ENCODE measurements around a stretch of chr10.

- RRBS: no CpG with 5 or more reads among the region's 3 CpGs
These were observed 5.0 kb downstream of the CCNY start for GRCh38 chr10:35341365-35341669.

DNA sequence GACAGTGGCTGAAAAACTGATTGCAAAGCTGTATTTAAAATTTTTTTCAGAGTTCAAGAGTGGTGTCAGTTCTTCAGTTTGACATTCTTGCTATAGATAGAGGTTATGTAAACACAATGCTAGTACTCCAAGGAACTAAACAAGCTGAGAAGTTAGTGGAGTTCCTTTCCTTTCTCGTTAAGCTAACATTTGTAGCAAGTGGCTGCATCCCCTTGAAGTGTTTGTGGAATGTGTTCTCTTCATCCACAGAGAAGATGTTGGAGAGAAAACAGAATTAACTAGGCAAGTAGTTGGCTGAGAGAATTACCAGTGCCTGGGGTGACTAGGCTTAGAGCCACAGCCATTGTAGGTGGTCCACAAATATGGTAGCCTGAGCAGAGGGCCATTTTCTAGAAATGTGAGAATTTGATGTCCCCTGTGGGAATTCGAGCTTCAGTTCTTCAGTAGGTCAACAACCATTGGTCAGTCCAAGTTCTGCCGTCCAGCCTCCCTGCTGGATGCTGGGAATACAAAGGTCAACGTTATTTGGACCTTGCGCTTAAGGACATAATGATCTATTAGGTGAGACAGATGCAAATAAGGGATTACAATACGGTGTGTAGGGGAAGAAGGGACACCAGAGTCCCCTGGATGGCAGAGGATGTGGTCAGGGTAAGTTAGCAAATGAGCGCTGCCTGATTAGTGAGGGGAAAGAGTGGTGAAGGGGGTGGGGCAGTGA is 16.0 kb downstream of the CCNY start:
- RRBS: no CpG with 5 or more reads among the region's 7 CpGs

- RRBS: no CpG with 5 or more reads among the region's 4 CpGs
These were observed 58.7 kb downstream of the CCNY start for GRCh38 chr10:35394911-35395477.

GRCh38 chr10:37026624-37027038 is 98.8 kb upstream of the ANKRD30A start:
- RRBS: no CpG with 5 or more reads among the region's 1 CpG

GRCh38 chr10:37560742-37561029 is 296.7 kb downstream of the ZNF248 start:
- RRBS: no CpG with 5 or more reads among the region's 2 CpGs

GRCh38 chr10:37748810-37749350 is 108.5 kb downstream of the ZNF248 start:
- RRBS: no CpG with 5 or more reads among the region's 3 CpGs

GRCh38 chr10:38032861-38033277 is 22.4 kb downstream of the ZNF33A start:
- RRBS: no CpG with 5 or more reads among the region's 6 CpGs

- RRBS: no CpG with 5 or more reads among the region's 1 CpG
These were observed 35.4 kb upstream of the ZNF37A start for GRCh38 chr10:38058703-38059250.

- RRBS: no CpG with 5 or more reads among the region's 3 CpGs
These were observed 34.7 kb upstream of the ZNF37A start for GRCh38 chr10:38059251-38059947.

GRCh38 chr10:42242150-42242761 is 396.1 kb downstream of the ZNF33B start:
- RRBS: 83% methylated on average over 11 of the region's 80 CpGs

DNA sequence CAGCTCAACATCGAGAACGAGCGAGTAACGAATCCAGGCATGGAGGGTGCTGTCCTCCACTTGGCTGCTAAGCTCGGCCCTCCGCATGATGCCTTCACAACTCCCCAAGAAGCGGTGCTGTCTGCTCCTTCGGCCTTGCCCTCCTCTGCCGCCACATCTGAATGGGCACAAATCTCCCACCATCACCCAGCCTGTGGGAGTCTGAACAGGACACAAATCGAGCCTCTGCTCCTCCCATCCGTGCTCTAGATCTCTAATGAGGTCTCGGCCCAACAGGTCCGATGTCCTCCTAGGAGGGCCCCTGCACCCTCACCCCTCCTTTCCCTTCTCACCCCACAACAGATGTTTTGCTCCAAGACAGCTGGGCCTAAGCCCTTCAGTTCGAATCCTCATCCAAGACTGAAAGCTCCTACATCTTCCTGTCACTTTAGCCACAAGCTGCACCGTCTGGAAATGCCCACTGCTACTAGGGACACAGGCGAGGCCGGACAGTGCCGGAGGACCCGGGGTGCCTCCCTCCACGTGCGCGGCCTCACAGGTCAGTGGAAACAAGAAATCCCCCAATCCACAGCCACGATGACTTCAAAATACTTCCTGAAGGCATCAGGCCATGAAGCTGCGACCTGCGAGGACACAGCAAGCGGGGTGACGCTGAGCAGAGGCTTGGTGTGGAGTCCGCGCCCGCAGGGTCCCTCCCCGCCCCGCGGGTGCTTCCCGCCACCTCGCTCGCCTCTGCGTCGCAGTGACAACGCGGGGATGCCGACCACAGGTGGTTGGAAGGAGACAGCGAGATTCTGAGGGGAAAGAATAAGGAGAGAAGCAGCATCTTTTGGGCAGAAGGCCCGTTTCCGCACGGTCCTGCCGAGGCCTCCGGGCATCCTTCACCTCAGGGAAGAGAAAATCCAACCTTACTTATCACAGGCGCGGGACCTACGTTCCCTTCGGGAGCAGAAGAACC is 86.4 kb downstream of the ZNF33B start:
- RRBS: no CpG with 5 or more reads among the region's 51 CpGs

GRCh38 chr10:42783161-42783722 is 647 bp downstream of the BMS1 start:
- RRBS: no CpG with 5 or more reads among the region's 13 CpGs

DNA sequence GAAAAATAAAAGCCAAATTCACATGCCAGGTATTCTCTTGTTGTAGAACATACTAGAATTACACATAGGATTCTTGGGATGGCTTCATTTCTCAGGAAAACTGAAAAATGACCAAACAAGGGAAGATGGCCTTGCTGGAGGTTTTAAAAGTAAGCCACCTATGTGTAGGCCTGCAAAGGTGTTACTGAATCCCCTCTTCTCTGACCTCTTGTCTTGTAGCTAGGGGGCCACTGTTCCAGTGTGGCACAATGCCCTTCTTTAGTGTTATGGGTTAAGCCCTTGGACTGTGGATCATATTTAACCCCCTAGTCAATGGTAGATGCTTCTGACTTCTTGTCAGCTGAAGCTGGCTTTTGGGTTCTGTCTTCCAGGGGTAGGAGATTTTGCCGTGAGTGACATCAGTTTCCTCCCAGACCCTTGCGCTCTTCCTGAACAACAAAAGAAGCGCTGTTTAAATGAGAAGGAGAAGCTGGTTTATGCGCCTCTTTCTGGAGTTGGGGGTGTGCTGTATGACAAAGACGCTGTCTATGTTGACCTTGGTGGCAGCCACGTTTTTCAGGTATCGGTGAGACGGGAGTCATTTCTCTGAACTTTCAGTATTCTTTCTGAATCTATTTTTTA is 10.1 kb downstream of the BMS1 start:
- RRBS: no CpG with 5 or more reads among the region's 8 CpGs

DNA sequence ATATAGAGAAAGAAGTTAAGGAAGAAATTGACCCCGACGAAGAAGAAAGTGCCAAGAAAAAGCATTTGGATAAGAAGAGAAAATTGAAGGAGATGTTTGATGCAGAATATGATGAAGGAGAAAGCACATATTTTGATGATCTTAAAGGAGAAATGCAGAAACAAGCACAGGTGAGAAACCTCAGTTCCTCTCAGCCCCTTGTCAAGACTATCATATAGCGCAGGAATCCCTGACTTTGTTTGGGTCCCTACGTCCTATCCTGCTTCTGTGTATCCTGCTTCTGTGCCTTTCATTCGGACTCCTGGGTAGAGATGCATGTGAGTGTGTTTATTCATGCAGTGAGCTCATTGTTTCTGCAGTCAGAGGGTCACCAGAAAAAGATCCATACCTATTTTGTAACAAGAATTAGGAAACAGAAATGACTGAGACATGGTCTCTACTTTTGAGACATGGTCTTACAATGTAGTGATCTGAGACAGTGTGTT is 34.8 kb downstream of the BMS1 start:
- RRBS: no CpG with 5 or more reads among the region's 5 CpGs

GRCh38 chr10:43039586-43039985 is 37.3 kb upstream of the RET start:
- RRBS: no CpG with 5 or more reads among the region's 11 CpGs

DNA sequence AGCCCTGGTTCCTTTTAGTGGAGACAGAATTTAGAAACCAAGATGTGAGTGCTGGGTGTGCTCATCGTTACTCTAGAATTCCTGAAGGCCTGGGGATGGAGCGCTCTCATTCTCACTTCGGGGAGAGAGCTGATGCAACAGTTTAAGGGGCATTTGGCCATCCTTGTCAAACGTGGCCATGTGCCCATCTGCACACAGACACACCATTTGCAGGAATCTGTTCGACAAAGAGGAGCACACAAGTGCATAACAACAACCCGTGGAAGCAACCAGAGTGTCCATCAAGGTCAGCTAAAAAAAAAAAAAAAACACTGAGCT is 23.1 kb upstream of the RET start:
- RRBS: no CpG with 5 or more reads among the region's 6 CpGs

- RRBS: no CpG with 5 or more reads among the region's 10 CpGs
These were observed 5.8 kb downstream of the FXYD4 start for GRCh38 chr10:43377181-43377713.

GRCh38 chr10:43404646-43405051 is 4.3 kb downstream of the HNRNPF start:
- RRBS: no CpG with 5 or more reads among the region's 7 CpGs

- RRBS: 2% methylated on average over 37 of the region's 50 CpGs
These were observed 1.9 kb downstream of the HNRNPF start for GRCh38 chr10:43407089-43407455.

DNA sequence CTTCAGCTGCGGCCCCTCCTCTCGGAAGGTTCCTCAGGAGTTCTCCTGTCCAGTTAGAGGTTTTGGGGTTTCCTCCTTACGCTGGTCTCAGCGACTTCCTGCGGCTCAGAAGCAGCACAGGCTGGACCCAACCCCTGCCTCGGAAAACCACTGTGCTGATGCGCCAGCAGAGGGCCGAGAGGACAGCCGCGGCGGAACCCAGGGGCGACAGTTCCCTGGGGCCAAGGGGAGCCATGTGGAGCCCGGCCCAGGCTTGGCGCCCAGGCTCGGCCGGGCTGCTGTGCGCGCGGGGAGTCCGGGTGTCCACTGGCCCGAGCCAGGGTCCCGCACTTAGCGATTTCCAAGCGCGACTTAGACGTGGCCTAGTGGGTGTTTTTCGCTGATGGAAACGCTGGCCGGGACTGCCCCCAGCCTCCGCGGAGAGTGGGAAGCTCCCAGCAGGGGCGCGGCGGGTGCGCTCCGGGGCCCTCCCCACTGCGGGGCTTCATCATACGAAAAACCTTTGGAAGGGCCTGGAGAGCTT is 18.6 kb upstream of the ZNF32 start:
- RRBS: 41% methylated on average over 13 of the region's 38 CpGs